SJCRH30 (cell line): ENCODE measurements around a stretch of chr1.

DNA sequence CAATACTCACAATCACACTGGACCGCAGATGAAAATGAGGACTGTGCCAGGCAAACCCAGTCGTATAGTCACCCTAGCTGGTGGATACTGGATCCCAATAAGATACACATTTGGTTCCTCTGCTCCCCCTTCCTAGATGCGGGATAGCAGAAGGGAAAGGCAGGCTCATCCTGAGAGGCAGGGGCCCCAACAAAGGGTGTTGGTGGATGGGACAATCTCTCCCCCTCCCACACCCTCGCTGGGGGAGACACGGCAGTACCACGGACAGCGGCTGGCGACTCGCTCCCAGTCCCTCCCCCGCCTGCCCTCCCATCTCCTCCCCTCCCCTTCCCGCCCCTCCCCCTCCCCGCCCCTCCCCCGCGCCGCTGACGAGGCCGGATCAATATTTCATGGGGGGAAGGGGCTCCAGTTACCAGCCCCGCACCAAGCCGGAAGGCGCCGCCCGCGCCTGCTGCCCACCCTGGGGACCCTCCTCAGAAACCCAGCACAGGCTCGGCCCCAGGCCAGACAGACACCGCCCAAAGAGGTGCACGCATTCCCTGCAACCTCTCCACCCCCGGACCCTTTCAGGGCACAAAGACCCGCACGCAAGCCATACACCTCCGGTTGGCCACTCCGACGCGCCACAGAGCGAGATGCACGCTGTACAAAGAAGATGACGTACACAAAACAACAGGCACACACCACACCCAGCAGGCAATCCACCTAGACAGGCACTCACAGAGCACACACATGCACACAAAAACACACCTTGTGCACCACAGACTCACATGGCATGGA is 11.5 kb downstream of the RIMS3 start:
- RAMPAGE, long total RNA, result no peak

- RAMPAGE, long total RNA, result no peak
These were observed 579 bp downstream of the CITED4 start for GRCh38 chr1:40861589-40861978.

DNA sequence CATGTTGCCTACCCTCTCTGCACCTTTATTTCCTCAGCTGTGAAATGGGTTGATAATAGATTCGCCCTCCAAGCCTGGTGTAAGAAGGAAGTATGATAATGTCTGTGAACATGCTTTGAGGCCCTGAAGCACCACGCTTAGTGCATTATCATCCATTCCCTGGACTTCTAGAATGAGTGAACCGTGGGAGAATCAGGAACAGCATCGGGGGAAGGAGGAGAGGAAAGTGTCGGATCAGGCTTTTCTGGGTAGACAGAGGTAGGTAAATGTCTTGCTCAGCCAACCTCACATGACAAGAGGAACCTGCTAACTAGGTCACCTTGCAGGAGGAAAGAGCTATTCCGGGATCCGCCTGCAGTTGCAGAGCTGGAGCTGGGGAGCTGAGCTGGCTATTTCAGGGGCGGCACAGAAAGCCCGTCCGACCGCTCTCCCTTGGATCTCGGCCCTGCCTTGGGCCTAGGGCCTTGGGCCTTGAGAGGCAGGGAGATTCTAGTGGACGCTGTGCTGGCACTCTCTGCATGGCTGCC is 56.7 kb upstream of the CTPS1 start:
- RAMPAGE, long total RNA, result no peak

DNA sequence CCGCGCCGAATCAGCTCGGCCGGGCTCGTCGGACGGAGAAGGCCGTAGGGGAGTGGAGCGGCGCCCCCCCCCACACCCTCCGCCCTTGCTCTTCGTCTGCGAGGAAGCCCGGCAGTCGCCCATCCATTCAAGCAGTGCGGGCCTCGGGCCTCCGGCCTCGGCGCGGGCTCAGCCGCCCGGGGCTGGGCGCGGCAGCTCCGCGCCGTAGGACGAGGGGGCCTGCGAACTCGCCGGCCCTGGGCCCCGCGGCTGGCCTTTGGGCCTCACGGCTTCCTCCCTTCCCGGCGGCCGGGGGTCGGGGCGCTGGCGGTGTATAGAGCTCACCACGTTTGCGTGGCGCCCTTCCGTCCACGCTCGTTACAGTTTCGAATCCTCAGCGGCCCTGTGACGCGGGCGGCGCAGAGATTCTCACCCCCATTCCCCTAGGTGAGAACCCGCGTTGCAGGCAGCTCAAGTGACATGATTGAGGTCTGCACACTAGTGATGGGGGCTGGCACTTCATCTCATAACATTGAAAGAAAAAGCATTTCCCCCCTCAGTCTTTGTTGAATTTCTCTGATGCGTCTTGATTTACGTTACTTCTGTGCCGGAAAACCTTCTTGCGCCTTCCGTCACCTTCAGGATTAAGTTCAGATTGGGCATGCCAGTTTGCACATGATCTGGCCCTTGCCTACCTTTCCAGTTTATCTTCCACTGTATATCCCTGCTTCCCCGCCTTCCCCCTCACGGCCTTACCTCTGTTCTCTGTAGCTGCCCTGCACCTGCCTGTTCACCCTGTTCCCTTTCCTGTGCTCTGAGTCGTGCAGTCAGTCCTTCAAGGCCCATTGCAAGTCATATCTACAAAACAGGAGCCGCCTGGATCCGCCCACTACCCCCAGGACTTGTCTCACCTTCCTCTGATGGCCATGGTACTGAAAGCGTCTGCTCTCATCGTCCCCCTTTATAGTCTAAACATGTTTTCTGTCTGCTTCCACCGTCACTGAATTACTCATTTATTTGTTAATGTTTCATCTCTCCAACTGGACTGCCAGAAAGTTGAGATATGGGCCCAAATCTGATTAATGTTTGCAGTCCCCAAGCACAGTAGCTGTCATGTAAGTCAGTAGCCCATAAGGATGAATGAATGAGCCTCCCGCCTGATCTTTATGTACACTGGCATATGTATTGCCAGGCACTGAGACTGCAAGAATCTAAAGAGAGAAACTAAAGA is 1.0 kb downstream of the CTPS1 start:
- RAMPAGE, long total RNA, result no peak

DNA sequence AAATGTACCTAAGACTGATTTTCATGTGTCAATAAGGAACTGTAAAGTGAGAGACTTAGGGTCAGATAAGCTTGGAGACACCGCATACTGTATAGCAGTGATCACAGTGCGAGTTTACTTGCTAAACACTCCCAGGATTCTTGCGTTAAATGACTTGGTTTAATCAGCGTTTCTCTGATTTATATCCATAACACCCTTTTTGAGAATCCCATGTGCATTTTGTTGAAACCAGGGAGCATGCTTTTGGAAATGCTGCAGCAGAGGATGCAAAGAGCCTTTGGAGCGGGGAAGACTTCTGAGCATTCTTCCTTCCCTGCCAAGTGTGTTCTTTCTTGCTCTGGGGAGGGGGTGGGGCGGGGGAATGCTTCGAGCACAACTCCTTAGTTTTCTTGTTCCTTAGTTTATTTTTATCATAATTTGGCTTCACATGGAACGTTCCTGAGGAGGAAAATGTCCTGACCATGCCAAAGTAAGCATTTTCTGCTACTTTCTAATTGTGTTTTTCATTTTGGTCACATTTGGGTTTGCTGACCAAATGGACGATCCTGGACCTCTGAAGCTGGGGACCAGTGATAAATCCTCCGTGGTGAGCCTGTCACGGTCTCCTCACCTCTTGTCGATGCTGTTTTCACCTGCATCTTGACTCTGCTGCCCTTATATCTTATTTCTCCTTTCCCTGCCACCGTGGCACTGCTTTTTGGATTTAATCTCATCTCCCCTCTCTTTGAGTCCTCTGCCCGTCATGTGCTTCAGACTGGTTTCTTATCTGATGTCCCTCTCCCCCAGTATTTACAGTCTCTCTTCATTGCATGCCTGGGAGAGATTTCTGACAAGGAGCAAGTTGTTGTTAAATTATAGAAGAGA is 2.3 kb downstream of the CTPS1 start:
- RAMPAGE, long total RNA, result no peak

GRCh38 chr1:40984938-40985587 is 5.6 kb downstream of the CTPS1 start:
- RAMPAGE, long total RNA, result no peak

DNA sequence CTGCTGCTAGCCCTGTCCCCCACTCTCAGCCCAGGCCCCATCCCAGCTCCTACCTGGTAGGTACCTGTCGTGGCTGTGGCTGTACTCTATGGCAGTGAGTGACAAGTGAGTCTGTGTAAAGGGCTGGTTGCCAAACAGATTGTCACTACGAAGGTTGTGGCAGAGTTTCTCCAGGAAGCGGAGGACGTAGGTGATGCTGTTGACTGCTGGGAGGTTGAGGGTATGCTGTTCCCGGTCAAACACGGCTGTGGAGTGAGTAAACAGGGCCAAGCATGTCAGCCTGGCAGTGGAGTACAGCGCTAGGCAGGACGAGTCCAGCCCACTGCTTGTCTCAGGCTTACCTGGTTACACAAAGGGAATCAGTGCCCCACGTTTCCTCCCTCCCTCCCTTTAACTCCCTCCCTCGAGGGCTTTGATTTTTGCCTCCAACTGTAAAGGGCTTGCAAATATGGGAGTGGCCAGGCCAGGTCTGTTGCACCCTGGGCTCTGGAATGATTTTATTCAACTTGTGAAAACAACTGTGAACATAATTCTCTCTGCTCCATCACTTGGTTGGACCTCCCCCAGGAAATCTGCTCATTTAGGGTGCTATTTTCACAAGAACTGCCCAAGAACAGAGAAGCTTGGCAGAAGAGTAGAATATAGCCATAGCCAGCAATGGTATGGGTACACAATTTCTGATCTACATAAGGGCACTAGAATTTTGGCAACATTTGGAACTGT is 25.0 kb upstream of the SLFNL1 start:
- RAMPAGE, long total RNA, result no peak

DNA sequence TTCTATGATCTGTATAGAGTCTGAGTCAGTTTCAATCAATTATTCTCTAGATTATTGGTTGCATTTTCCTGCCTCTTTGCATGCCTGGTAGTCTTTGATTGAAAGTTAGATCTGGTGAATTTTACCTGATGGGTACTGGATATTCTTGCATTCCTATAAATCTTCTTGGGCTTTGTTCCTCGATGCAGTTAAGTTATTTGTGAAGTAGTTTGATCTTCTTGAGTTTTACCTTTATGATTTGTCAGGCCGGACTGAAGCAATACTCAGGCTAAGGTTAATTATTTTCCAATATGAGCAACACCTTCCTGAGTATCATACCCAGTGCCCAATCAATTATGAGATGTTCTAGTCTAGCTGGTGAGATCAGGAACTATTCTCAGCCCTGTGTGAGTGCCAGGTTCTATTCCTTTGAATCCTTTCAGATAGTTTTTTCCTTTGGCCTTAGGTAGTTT is 92.6 kb downstream of the SCMH1 start:
- RAMPAGE, long total RNA, result no peak

DNA sequence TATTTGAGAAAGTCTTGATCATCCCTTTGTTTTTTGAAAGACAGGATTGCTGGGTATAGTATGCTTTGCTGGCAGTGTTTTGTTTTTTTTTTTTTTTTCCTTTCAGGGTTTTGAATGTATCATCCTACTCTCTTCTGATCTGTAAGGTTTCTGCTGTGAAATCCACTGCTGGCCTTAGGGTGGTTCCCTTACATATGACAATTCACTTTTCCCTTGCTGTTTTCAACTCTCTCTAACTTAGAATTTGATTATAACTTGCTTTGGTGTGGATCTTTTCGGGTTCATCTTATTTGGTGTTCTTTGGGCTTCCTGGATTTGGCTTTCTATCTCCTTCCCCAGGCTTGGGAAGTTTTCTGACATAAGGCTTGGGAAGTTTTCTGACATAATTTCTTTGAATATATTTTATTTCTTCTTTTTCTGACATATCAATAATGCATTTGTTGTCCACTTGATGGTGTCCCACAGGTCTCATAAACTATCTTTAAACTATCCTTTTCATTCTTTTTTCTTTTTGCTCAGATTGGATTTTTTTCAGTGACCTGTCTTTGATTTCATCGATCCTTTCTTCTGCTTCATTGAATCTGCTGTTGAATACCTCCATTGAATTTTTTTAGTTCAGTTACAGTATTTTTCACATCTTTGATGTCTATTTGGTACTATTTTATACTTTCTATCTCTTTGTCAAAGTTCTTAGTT is 74.1 kb downstream of the SCMH1 start:
- RAMPAGE, long total RNA, result no peak

DNA sequence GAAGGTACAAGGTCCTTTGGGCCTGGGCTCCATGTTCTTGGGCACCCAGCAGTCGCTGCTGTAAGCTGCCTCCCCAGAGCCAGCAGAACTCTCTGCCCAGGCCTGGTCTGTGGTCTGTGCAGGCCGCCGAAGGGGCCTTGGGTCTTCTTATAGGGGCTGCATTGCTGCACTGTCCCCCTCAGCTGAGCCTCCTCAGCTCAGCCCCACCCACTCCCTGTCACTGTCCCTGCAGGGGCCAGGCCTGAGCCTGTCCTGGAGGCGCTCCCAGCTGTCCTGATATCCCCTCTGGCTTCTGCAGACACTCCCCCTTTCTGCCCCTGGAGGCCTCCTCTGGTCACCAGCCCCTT is 115.3 kb upstream of the SCMH1 start:
- RAMPAGE, long total RNA, result no peak

DNA sequence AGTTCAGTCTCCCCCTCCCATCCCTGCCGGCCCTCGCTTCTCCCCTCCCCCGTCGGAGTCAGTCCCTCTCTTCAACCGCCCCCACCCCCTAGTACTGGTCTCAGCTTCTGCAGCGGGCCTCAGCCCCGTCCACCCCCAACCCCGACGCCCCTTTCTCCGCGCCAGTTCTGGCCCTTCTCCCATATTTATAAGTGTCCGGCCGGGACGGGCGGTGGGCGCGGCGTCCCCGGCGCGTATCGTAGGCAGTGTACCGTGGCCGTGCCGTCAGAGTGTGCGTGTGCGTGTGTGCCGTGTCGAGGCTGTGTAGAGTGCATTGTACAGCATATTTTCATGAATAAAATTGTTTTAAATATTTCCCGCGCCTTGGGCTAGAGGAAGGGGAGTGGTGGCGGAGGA is 101.2 kb downstream of the EDN2 start:
- RAMPAGE, long total RNA, result no peak

GRCh38 chr1:41500089-41501178 is 16.0 kb upstream of the EDN2 start:
- RAMPAGE, long total RNA, result no peak

- RAMPAGE, long total RNA, result no peak
These were observed 18.4 kb upstream of the EDN2 start for GRCh38 chr1:41502822-41503338.

DNA sequence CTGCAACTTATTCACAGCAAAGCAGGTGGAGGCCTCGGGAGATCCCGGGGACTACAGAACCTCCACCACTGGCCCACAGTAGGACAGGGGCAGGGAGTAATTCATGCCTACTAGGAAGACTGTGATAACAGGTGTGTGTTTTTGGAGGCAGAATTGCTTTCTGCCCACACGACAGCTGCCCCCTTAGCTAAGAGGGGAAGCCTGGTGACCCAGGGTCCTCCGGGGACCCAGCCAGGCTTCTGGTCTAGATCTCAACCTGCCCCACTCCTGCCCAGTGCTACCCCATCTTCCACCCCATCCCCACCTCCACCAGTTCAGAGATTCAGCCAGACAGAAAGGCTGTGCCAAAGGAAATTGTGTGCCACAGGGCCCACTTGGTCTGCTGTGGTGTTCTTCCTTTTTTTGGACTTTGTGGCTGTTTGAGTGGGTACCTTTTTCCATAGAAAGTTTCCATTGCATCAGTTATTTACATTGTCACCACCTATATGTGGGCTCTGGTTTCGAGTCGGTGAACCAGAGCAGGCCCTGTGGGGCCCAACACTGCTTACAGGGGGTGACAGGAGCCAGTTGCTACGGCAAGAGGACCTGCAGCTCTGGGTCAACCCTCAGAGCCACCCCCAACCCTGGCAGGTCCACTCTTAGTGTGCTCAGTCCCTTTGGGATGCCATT is 156.8 kb upstream of the EDN2 start:
- RAMPAGE, long total RNA, result no peak

DNA sequence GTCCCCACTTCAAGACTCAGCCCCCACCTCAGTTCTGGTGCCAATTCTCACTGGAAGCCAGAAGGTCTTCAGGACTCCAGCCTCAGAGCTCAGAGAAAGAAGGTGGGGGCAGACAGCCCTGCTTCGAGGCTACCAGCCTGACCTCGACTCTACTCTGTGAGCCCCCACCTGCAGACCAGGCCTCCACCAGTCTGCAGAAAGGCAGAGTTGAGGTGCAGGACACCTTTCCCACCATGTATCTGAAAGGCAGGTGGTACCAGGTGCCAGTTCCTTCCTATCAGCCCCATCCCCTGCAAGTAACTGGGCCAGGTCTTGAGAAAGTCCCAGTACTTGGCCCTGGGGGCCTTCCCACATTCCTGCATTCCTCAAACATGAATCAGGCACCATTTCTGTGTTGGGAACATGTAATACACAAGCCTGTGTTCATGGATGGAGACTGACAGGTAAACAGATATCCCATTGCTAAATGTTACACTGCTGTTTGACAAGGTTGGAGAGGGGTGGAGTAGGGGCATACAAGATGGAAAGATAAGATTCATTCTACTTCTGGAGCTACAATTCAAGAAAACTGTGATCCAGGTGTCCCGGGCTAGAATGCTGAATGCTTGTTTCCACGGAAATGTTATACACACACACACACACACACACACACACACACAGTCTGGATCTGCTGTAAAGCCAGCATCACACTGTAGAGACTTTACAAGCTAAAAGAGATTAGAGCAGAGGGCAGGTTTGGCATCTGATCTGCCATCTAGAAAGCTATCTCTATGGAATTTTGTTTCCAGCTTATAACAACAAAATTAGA is 180.8 kb upstream of the EDN2 start:
- RAMPAGE, long total RNA, result no peak

DNA sequence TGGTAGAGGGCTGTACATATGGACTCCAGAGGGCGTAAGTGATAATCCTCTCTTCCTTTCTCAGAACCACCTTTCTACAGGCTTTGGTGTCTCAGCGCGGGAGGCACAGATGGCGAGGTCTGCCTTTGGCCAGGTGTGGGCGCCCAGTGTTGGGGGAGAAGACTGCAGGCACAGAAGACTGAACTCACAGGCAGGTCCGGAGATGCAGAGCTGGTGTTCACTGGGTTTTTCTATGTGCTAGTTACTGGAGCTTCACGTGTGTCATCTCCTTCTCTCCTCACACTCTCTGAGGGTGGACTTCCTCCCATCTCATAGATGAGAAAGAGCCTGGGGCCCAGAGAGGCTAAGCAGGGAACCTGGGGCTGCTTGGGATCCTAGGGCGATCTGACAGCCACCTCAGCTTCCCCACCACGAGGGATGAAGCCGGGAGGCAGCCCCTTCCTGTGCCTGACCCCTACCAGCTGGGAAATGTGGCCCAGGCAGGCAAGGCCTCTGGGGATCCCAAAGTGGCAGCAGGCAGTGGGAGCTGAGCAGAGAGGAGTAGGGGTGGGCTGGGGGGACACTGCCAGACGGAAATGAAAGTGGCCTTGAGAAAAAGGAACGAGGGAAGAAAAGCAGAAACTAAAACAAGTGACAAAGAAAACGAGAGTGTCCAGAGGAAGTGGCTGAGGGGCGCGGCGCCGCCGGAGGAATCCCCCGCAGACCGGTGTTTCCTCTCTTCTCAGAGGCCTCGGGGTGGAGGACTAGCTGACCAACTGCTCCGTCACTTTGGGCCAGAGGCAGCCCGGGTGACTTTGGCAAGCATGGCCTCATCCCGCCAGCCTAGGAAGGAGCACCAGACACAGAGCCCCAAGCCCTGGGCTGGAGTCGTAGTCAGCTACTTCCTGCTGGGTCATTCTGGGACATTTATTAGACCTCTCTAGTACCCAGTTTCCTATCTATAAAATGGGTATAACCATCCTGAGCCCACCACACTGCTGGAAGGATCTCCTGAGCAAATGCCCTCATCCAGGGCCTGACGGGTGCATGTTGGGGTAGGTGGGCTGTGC is 191.5 kb downstream of the HIVEP3 start:
- RAMPAGE, long total RNA, result no peak

GRCh38 chr1:41804046-41804629 is 114.6 kb downstream of the HIVEP3 start:
- RAMPAGE, long total RNA, result no peak

- RAMPAGE, long total RNA, result no peak
These were observed 106.3 kb downstream of the HIVEP3 start for GRCh38 chr1:41812392-41812811.

GRCh38 chr1:41874745-41875434 is 43.8 kb downstream of the HIVEP3 start:
- RAMPAGE, long total RNA, result no peak

DNA sequence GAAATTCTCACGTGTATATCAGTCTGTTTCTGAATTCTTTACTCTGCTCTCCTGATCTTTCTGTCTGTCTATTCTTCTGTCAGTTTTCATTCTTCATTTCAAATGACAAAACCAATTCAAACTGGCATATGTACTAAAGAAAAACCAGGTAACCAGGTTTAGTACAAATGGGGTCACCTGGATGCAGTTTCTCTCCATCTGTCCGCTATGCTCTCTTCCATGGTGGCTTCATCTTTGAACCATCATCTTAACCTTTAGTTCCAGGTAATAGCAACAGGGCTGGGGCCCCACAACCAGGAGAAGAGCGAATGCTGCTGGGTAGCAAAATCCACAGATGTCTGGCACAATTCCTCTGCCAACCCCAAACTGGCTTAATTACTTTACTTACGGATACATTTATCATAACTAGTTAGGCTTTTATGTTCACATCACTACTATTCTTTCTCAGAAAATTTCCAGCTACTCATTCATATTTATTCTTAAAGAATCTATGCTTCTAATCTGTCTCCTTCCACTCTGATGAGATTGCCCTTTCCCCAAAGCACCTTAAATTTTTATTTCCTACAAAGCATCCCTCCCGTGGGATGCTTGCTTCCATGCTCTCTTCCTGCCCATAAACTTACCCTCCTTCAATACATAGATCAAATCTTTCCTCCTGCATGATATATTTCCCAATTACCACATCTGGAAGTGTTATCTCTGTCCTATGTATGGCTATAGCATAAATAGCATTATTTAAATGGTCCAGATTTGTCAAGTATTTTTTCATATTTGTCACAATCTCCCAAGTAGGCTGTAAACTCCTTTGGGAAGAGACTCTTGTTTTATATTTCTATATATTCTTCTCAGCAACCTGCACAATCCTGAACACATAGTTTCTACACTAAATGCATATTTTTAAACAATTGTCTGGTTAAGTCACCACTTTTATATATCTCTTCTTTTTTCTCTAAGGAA is 103.3 kb upstream of the HIVEP3 start:
- RAMPAGE, long total RNA, result no peak